ENCODE measurements around a stretch of chr4.

GRCh38 chr4:101348728-101348871 is 1.3 kb upstream of the PPP3CA start:
- RRBS, 2 experiments = no CpG with 5 or more reads among the region's 5 CpGs

GRCh38 chr4:101348886-101349385 is 1.6 kb upstream of the PPP3CA start:
- RRBS, 2 experiments = no CpG with 5 or more reads among the region's 4 CpGs

DNA sequence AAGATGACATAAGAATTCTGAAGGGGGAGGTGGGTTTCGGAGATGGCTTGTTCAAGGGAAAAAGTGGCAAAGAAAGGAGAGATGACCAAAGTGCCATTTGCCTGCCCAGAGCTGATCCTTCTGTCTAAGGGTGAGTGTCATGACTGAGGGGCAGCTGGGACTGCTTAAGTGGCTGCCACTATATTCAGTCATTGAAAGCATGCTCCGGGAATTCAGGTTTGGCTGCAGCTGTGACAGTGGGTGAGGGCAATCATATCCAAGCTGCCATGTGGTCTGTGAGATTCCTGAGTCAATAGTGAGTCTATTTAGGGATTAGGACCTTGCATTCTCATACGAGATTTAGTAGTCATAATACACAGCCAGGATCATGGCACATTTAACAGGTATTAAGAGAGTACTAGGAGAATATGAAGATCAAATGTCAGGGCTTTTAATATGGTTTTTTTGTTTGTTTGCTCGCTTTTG is 138.7 kb upstream of the BANK1 start:
- RRBS, 2 experiments = no CpG with 5 or more reads among the region's 4 CpGs

DNA sequence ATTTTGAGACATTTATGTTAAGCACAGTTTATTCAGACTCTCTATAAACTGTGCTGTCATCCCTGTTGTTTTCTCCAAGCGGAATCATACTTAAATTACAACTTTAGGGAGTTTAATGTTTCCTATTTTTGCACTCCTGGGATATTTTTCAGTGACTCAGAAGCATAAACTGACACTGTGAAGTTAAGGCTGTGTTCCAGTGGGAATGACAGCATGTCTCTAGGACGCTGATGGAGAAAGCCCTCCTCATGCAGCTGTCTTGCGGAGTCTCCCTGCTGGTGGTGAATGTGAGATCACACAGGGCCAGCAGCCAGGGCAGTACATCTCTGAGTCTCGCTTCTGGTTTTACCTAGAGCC is 53.3 kb downstream of the NFKB1 start:
- RRBS, 2 experiments = no CpG with 5 or more reads among the region's 4 CpGs

DNA sequence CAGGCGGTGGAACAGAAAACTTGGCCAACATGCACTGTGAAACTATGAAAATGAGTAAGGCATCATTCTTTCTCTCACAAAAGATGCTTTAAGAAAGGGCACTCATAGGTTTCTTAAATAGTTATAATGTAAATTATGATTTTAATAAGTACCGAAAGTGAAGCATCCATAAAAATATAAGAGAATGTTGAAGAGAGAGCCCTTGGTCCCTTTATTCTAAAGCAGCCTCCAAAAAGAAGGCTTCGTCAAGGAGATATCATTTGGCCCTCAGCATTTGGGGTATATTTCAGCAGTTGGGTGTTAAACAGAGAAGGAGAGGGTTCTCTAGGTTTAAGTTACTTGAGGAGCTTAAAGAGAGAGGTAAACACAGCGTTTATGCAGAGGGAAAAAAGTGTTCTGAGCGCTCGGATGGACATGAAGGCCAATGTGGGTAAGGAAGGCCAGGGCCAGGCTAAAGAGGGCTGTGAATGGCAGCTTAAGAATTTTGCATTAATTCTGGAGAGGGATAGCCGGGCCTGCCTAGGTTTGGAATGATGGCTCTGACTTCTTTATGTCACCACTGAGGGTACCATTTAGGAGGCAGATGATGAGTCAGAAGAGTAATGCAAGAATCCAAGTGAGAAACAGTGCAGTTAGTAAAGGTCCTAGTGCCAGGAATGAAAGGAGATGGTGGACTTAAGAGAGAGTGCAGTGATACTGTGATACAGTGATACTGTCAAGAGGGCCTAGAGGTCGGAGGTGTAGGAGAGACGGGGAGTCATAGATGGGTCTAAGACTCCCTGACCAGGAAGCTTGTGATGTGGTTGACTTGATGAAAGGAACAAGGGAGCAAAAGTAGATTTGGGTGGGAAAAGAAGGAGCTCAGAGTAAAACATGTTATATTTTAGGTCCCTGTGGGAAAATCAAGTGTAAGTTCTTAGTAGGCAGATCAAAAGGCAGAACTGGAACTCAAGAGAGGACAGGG is 84.6 kb downstream of the NFKB1 start:
- RRBS, 2 experiments = no CpG with 5 or more reads among the region's 9 CpGs

DNA sequence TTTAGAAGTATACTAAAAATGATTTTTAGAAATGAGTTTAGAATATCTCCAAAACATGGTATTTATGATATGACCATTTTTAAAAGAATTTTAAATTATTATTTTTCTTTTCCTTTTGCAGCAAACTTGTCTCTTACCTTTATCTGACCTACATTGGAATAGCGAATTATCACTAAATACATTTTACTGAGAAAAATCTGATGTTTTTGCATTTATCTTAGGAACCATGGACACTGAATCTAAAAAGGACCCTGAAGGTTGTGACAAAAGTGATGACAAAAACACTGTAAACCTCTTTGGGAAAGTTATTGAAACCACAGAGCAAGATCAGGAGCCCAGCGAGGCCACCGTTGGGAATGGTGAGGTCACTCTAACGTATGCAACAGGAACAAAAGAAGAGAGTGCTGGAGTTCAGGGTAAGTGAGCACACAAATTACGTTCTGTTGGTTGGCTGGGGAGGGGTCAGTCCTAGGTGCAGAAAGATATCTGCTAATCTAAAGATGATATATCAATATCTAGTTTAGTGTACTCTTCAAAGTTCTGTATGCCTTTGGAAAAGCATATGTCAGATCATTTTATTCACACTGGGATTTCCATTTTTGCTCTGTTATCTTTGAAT is 94.9 kb downstream of the NFKB1 start:
- RRBS, 2 experiments = no CpG with 5 or more reads among the region's 5 CpGs

- RRBS, 2 experiments = no CpG with 5 or more reads among the region's 5 CpGs
These were observed 73.3 kb downstream of the MANBA start for GRCh38 chr4:102687185-102688192.

DNA sequence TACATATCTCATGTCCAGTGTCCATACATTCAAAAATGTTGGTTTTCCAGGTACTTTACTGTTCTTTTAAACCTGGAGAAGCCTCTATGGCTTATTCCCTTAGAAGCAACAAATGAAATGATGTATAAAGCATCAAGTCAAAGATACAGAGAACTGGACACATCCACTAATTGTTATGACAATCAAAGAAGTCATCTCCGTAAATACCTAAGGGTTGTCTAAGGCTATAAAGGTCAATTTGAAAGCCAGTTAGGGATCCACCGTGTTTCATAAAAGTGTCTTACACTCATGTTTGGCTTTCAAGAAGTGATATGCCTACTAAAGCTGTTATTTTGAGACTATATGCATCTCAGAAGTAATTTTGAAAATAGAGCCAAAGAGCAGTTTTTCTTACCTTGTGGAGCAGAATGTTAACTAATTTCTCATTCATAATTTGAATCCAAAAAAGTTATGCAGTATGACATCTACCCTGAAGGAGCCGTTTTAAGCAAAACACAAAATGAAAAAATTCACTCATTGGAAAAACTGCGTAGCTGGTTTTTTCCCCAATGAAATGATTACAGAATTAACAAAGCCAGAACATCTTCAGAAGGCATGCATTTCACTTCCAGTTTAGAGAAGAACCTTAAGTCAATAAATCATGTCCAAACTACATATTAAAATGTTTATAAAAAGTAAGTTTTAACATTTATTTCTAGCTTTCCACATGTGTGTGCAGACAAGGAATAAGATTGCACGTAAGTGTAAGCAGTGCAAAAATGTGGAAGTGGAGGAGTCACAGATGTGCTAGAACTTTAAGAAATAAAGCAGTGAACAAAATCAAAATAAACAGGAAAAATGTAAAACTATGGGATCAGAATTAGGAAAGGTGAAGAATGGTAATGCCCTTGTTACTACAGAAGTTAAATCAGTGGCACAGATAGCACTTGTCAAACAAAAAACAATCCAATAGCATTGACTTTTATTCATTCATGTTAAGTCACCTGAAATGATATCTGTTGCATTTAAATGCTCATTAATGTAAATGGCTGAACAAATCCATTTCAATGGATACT is 32.0 kb downstream of the UBE2D3 start:
- RRBS, 2 experiments = no CpG with 5 or more reads among the region's 5 CpGs

DNA sequence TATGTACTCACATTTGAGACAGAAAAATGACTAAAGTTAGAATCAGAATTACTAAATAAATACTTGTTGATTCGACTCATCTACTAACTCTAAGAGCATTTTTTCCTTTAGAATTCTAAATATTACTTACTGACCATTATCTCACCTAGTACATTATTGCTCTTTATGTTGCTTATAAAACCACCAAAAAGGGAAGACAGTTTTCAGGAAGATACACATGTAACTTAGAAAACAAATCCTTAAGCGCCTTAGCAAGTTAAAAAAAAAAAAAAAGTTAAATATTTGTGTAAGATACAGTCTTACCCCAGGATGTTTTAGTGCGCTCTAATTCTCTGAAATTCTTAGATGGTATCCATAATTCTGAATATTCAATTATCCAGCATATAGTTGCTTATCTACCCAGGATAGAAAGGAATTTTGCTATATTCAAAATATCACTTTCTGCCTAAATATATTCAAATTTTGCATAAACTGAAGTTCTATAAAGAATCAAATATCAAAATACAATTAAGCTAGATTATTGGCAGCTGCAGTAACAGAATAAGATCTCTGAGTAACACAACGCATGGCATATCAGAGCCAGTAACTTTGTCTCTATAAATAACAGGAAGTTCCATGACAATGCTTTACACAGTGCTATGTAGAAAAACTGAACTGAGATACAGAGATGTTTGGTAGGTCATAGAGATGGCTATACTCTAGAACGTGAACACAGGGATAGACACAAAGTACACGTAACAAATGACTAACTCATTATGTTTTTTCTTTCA is 18.4 kb downstream of the UBE2D3 start:
- RRBS, 2 experiments = no CpG with 5 or more reads among the region's 6 CpGs

DNA sequence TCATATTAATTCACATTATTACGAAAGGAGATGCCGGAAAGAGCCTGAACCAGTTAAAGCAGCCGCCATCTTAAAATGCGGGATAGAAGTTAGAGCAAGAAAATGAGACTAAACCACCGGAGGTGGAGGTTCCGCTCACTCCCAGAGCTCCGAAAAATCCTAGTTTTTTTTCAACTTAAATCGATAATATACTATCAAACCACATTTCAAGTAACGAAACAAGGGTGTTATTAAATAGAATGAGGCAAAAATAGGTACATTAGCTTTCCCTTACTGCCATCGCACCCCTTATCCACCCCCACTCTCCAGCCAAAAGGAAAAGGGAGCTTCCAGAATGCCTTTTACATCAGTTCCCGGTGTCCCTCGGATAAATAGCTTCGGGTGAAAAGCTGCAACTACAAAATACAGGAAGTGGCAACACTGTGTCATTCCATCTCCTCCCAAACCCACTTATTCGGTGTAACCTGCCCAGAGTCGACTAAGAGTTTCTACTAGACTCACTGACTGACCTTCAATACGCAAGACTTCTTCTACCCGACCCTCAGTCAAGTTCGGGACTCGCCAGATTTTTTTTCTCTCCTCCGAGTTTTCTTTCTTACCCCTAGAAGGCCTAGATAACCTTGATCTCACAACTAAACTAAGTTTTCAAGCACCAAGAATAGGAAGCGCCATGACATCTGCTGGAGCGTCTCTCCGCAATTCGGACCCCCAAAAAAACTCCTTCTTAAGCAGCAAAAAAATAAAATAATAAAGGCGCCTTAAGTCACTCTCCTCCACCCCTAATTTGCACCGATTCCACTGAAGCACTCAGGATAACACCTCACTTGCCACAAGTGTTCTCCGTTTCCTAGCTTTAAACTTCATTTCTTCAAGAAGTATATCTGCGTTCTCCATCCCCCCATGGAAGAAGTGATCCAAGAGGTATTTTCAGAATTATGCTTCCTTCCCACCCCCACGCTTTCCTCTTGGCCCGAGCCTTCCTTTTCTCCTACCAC is 1.6 kb downstream of the UBE2D3 start:
- RRBS, 2 experiments = 2 to 3% methylated on average over 3 of the region's 30 CpGs

DNA sequence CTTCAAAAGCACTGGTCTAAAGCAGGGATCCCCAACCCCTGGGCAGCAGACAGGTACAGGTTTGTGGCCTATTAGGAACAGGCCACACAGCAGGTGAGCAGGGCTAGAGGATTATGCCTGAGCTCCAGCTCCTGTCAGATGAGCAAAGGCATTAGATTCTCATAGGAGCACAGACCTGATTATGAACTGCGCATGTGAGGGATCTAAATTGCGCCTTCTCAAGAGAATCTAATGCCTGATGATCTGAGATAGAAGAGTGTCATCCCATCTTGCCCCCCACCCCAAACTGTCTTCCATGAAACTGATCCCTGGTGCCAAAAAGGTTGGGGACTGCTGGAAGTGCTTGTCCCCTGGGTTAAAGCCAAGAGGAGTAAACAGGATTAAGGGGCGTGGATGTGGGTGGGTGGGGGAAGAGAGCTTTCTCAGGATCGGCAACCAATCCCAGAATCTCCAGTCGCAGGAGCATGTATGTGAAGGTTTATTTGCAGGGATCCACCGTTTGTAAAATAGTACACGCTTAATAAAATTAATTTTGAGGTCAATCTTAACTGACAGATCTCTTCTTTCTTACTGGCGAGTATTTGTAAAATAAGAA is 648 bp downstream of the SLC9B1 start:
- RRBS, 2 experiments = no CpG with 5 or more reads among the region's 8 CpGs

GRCh38 chr4:103077087-103077487 is 526 bp upstream of the SLC9B2 start:
- RRBS, 2 experiments = no CpG with 5 or more reads among the region's 5 CpGs

DNA sequence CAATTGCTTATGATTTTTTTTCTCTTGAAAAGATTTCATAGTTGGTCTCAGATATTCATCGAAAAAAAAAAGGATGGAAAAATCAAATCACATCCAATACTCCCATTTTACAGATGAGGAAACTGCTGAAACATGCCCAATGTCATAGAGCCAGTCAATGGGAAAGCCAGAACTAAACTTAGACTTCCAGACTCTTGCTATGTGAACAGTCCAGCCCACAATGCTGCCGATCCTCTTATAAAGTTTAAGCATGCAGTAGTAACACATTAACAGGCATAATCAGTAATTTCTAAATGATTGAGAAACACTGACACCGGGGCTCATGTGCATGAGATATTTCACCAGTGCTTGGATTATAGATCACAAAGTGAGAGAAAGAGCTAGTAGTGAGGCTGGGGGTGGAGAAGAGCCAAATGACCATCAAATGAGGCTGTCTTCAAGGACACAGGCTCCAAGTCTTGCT is 2.6 kb downstream of the BDH2 start:
- RRBS, 2 experiments = no CpG with 5 or more reads among the region's 3 CpGs

DNA sequence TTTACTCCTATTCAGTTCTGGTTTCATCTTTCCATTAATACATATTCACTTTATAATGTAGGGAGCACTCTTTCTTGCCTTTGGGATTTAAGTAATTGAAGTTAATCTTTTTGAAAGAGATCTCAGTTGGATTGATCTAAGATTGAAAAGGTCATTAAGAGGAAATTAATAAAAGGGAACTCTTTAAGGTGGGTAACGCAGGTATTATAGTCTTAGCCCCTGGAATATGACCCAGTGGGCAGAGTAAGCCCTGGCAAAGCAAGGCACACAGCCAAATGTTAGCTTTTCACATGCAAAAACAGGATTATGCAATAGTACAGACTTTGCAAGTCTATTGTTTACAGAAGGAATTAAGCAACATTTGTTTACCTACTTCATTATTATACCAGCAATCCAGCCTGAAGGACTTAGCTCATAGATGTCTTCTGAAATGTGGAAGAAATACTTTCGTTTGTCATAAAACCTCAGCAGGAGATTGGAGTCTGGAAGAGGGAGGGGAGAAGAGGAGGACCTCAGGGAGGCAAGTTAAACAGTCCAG is 226.6 kb upstream of the CENPE start:
- RRBS, 2 experiments = no CpG with 5 or more reads among the region's 2 CpGs

- RRBS, 2 experiments = no CpG with 5 or more reads among the region's 5 CpGs
These were observed 5.8 kb upstream of the CXXC4 start for GRCh38 chr4:104500523-104500953.

GRCh38 chr4:104593292-104593594 is 98.5 kb upstream of the CXXC4 start:
- RRBS, 2 experiments = no CpG with 5 or more reads among the region's 1 CpG

- RRBS, 2 experiments = no CpG with 5 or more reads among the region's 9 CpGs
These were observed 12.1 kb downstream of the TET2 start for GRCh38 chr4:105158673-105159212.

- RRBS, 2 experiments = no CpG with 5 or more reads among the region's 9 CpGs
These were observed 125.8 kb downstream of the TET2 start for GRCh38 chr4:105272511-105272884.

- RRBS, 2 experiments = no CpG with 5 or more reads among the region's 9 CpGs
These were observed 1.9 kb downstream of the PPA2 start for GRCh38 chr4:105471931-105472491.